Sternocleidomastoid (tissue), 1 donor: ENCODE results near the gene SDR9C7.

DNA sequence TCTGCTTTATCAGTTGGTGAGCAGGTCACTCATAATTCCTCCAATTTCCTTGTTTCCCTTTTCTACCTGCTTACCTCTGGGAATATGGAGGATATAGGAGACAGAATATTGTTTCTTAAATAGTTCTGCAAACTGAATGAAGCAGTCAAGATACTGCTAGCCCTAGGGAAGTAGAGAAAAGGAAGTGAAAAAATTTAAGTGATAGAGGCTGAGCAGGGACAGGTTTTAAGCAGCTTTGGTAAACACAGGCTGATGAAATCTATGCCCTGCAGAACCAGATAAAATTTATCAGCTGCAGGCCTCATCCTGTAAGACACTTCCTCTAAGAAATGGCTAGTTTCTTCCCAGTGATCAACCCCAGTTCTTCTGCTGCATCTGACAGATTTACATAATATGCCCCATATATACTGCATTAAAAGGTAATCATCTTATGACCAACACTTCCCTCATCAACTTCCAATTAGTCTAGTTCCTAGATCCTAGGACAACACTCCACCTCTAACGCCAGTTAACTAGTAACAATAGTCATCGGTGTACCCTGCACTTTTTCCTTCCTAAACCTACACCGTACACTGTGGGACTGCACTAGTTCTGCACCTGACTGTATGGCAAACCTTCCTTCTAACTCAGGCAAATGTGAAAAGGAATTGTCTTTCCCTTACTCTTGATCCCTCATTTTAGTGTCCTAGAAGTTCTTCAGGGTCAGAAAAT, 1.2 kb upstream of the ESYT1 start:
- PRO-cap, result no peak

- PRO-cap, result no peak
Observed at GRCh38 chr12:56163910-56164748, 6.0 kb downstream of the MYL6 start.

- PRO-cap, result no peak
Observed at GRCh38 chr12:56336419-56337024, 2.2 kb upstream of the IL23A start.

DNA sequence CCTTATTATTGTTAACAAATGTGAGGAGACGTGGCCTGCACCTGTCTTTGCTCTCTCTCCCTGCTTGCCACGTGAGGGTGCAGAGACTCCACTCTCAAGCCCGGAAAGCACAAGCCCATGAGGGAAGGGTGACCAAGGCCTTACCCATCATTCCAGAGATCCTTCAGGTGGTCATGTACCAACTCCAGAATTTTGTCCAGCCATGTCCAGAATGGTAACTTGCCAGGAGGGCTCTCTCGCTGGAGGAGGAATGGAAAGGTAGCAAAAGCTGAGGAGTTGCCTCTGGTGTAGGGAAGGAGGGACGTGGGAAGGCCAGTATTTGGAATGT, 9.7 kb downstream of the IL23A start:
- PRO-cap, result no peak

- PRO-cap, result unidirectional peak, minus-strand start at chr12:56522262
Observed at GRCh38 chr12:56522142-56523209, 856 bp downstream of the RBMS2 start.

- PRO-cap, result no peak
Observed at GRCh38 chr12:56598660-56599459, 31.3 kb downstream of the BAZ2A start.

DNA sequence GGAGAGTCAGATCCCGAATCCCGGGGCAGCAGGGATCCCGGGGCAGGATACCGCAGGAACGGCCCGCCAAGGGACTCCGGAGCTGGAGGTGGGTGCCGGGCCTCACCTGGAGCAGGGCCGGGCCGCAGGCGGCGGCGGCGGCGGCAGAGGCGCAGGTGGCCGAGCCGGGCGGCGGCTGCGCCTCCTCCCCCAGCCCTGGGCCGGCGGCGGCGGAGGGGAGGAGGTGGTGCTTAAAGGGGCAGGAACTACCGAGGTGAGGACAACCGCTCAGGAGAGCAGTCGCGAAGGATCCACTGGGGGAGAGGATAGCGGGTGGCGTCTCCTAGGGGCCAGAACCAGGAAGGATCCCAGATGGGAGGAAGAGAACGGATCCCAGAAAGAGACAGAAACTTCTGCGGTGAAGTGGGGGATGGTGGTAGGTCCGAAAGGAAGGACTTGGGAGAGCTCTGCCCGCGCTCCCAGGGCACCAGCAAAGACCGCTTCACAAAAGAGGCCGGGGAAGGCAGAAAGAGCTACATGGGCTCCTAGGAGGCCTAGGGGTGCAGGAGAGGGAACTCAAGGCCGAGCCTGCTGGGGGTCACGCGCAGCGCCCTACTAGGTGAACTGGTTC, 4.8 kb upstream of the BAZ2A start:
- PRO-cap, result bidirectional peak, plus-strand start at position 262 of the sequence, minus-strand start at position 205 of the sequence

- PRO-cap, result no peak
Observed at GRCh38 chr12:56635449-56635820, 5.3 kb upstream of the BAZ2A start.

- PRO-cap, result no peak
Observed at GRCh38 chr12:56644733-56645182, 1.0 kb downstream of the ATP5F1B start.

DNA sequence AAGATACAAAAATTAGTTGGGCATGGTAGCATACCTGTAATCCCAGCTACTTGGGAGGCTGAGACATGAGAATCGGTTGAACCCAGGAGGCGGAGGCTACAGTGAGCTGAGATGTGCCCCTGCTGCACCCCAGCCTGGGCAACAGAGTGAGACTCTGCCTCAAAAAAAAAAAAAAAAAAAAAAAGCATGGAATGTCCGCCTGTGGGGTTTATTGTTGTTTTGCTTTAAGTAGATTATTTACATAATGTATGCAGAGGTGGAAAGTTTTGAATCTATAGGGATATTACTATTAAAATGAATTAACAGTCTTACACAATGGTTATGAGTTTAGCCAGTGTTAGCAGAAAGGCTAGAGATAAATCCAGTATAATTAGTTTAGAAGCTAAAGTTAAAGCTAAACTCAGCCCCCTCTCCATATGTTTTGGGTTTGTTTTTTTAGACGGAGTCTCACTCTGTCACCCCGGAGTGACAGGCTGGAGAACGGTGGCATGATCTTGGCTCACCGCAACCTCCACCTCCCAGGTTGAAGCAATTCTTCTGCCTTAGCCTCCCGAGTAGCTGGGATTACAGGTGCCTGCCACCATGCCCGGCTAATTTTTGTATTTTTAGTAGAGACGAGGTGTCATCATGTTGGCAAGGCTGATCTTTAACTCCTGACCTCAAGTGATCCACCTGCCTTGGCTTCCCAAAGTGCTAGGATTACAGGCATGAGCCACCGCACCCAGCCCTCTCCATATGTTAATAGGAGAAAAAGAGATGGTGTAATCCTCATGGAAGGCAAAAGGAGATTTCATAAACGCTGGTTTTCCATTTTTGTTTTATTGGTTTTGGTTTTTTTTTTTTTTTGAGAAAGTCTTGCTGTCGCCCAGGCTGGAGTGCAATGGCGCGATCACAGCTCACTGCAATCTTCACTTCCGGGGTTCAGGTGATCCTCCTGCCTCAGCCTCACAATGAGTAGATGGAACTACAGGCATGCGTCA, 8.5 kb downstream of the PTGES3 start:
- PRO-cap, result no peak

GRCh38 chr12:56770749-56771076, 7.6 kb downstream of the HSD17B6 start:
- PRO-cap, result no peak

GRCh38 chr12:56934118-56934648, at the start of gene SDR9C7:
Gene SDR9C7, minus strand, starts transcription at chr12:56934408.
- PRO-cap, result no peak

GRCh38 chr12:56949256-56949722, 8.1 kb downstream of the RDH16 start:
- PRO-cap, result no peak

GRCh38 chr12:56985679-56986094, 8.6 kb upstream of the GPR182 start:
- PRO-cap, result no peak

GRCh38 chr12:57031055-57031353, 14.7 kb upstream of the TAC3 start:
- PRO-cap, result no peak

- PRO-cap, result no peak
Observed at GRCh38 chr12:57047431-57047996, 2.4 kb downstream of the MYO1A start.

- PRO-cap, result no peak
Observed at GRCh38 chr12:57050840-57051628, 1.1 kb upstream of the MYO1A start.

GRCh38 chr12:57056818-57057901, 7.2 kb upstream of the MYO1A start:
- PRO-cap, result no peak

DNA sequence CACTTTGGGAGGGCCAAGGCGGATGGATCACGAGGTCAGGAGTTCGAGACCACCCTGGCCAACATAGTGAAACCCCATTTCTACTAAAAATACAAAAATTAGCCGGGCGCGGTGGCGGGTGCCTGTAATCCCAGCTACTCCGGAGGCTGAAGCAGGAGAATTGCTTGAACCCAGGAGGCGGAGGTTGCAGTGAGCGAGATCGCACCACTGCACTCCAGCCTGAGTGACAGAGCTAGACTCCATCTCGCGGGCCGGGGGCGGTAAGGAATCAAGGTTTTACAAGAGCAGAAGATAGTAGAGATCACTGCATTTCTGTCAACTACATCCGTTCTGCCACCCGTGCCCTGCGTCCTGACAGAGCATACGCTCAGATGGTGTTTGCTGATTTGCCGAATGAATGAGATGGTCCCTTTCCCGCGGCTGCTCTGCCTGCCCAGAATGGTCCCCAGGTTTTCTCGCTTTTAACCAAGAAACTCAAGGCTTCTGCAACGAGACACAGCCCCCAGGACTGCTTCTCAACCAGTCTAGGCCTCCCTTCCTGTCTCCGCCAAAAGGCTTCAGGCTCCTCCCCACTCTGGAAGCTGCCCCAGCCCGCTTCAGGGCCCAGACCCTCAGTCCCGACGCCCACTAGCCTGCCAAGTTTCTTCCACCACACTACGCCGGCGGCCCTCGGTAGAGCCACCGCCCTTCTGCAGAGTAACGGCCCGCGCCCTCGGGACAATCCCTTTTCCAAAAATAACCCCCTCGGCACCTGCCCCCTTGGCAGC, 573 bp downstream of the NEMP1 start:
- PRO-cap, result no peak

- PRO-cap, result unidirectional peak, plus-strand start at chr12:57086176
Observed at GRCh38 chr12:57085664-57086537, 3.0 kb upstream of the NAB2 start.